Vermiform appendix (tissue), 1 donor: ENCODE measurements around a stretch of chr2.

GRCh38 chr2:258630-259403 lies 5.0 kb downstream of the SH3YL1 start:
- PRO-cap, result no peak

DNA sequence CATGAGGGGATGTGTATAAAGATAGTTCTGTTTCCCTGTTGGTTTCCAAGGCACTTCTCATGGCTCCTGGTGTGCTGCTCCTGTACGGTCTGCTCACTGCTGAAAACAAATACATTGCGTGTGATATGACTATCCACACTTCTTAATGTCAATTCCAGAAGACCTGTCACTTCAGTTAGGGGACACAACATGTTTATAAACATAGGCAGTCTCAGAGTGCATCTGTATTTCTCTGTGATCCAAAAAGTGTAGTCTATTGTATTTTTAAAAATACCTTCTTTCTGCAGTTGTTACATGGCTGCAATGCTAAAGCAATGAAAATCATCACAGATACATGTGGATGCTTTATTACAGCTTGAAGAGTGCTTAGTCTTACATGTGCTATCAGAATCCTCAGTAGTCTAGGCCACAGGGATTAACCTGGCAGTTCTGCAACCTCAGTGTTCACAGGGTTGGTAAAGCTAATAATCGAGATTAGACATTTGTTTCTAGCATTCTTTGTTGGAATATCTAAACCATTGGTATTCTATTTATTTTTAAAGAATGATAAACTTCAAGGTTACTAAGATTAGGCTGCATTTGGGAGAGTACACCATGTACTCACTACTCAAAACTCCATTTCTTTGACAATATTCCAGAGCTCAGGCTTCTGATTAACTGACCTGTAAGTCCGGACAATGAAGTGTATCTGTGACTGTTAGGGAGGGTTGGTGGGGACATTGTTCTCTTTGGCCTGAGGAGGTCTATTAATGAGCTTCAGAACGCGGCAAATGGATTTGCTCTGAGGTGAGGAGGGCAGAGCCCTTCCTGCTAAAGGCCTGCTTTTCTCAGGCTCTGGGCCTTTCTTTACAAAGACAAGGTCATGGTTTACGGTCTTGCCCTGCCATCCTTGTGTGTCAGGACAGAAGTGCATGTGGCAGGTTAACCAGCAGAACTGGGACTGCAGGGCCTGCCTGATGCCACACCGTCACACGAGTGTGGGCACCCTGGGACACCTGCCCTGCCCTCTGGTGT lies 7.5 kb downstream of the ALKAL2 start:
- PRO-cap, result no peak

DNA sequence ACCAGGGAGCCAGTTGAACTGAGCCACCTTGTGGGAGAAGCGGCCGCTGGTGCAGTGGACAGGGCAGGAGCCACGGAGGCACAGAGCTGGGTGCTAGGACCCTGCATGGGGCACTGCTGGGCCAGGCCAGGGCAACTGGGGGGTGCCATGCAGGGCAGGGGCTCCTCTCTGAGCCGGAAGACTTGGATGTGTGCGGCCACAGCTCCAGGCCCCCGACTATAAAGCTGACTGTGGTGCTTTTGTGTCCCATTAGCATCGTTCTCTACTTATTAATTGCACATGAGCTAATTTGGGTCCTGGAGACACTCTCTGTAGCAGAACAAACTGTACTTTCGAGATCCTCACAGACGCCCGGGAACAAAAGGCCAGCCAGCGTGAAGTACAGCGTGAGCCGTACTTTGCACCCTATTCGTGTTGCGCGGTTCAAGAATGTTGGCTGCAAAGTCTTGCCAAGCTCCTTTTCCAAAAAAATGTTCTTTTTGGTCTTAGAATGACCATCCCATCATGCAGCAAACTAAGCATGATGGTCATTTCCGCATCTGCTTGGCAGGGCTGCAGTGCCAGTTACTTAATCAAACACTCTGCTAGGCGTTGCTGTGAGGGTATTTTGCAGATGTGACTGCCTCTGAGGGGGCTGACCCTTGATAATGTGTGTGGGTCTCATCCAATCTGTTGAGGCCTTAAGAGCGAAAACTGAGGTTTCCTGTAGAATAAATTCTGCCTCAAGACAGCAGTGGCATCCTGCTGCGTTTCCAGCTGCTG lies 152.1 kb upstream of the ALKAL2 start:
- PRO-cap, result no peak

DNA sequence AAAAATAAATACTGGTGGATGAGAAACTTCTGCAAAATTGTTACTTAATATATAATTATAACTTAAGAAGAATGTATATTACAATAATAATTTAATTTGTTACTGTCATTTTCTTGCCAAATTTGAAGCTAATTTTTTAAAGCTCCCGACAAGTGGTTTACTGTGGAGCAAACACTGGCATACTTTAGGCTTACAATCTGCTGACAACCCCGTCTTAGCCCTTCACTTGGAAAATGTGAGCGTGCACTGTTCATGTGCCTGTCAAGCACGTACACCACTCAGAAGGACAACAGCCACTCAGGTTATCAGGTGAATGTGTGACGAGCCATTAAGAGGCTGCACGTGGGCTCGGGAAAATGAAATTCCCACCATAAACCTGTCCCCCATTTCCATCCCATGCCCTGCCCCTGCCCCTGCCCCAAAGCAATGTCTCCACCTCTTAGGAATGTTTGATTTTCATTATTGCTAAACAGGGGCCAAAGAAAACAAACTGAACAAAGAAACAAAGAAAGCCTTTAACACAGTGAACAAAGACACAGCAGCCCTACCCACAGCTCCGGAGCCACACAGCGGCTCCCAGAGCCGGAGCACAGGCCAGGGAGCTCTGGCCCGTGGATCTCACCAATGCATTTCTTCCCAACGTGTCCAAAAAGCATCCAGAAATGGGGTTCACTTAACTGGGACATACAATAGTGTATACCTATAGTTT lies 90.6 kb downstream of the TMEM18 start:
- PRO-cap, result no peak

- PRO-cap, result no peak
These were observed 219.6 kb downstream of the SNTG2 start for GRCh38 chr2:1170122-1170811.

GRCh38 chr2:1448782-1449195 lies 35.5 kb downstream of the TPO start:
- PRO-cap, result no peak

- PRO-cap, result no peak
These were observed 150.5 kb downstream of the PXDN start for GRCh38 chr2:1593904-1594204.

GRCh38 chr2:1604844-1605510 lies 139.3 kb downstream of the PXDN start:
- PRO-cap, result no peak

DNA sequence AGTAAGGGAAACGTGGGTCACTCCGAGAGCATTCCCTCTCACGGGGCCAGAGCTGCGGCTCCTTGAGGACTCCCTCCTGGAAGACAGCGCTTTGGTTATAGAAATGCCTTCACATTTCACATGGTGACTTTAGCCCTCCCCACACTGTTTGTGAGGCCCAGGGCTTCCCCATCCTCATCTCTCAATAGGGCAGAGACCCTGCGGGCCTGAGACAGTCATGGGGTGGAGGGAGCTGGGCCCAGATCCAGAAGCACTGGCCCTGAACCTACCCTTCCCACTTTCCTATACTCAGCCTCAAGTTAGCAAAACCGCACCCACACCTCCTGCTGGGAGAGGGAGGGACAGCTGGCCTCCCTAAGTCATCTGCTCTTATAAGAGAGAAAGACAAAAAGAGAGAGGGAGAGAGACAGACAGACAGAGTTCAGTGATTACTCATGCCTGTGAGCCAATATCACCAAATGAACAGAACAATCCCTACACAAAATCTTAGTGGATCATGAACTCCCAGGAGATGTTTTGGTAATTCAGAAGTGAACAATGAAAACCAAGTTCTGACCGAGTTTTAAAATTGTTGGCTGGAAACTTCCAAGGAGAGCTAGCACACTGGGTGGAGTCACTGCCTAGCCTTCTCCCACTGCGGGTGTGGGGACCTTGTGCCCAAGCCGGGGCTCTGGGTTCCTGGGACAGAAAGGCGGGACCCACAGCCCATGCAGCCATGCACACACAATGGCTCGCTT lies 130.6 kb downstream of the PXDN start:
- PRO-cap, result no peak

- PRO-cap, result no peak
These were observed 87.1 kb downstream of the PXDN start for GRCh38 chr2:1657061-1657797.

DNA sequence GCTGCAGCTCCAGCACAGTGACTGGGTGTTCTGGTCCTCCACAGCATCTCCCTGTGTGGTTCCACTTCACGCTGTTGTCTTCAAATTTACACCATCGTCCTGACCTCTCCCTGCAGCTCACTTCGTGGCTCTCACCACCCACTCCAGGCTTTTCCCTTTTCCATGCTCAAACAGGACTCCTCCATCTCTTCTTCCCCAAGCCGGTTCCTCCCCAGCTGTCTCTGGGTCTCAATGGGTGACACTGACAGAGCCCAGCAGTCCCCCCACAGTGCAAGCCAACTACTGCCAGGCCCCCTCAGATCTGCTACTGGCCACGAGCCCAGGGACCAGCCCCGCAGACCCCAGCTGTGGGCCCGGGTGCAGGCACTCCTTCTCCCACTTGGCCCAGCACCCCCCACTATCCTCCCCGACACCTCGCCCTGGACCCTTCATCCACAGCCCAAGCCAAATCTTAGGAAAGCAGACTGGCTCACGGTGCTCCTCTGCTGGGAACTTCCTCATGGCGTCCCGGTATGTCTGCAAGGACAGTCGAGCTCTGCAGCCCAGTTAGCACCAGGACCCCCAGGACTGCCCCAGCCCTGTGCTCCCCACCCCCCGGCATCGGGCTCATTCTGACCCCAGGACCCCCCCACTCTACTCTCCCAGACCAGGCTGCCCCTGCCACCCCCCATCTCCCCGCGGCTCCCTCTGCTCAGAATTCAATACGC lies 86.0 kb downstream of the PXDN start:
- PRO-cap, result no peak

DNA sequence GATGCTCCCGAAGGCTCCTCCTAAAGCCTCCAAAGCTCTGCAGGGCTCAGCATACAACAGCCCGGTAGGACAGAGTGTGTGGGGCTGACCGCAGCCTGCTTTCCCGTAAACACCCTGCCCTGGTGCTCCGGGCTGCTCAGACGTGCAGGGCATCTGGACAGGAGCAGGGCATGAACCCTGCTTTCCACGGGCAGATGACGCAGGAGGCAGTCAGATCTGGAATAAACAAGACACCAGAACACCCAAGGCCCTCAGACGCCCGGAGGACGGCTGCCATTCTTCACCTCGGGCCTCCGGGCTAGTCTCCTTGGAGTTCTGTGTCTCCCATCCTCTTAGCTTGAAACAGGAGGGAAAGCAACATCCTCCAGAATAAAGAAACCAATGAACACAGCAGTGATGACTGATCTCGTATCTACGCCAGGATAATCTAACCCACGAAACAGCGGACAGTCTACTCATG lies 7.3 kb downstream of the PXDN start:
- PRO-cap, result no peak

DNA sequence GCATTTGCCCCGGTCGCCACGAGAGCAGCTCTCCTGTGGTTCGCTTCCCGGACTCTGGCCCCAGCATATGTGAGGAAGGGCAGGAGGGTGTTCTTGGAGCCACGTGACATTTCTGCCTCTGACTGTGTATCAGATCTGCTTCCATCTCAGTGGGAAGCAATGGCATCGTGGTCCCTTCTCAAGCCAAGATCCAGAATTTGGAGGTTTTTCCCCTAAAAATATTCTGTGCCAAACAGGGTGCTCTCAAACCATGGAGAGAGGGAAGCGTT lies 74.2 kb upstream of the PXDN start:
- PRO-cap, result no peak

DNA sequence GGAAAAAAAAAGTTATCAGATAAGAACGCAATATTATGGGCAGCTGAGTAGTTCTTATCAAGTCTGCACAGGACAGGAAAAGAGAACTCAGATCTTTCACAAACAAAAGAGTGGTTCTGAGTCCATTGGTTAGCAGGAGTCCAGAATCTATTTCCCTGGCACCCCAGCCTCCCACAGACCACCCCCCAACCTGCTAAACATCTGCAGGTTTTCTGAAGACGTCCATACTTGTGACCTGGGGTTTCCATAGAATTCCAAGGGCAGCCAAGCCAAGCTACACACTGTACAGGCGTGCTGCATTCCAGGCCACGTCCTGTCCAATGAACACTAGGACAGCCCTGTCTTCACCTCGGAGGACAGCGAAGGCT lies 167.0 kb upstream of the PXDN start:
- PRO-cap, result unidirectional peak, plus-strand start at position 250 of the sequence

DNA sequence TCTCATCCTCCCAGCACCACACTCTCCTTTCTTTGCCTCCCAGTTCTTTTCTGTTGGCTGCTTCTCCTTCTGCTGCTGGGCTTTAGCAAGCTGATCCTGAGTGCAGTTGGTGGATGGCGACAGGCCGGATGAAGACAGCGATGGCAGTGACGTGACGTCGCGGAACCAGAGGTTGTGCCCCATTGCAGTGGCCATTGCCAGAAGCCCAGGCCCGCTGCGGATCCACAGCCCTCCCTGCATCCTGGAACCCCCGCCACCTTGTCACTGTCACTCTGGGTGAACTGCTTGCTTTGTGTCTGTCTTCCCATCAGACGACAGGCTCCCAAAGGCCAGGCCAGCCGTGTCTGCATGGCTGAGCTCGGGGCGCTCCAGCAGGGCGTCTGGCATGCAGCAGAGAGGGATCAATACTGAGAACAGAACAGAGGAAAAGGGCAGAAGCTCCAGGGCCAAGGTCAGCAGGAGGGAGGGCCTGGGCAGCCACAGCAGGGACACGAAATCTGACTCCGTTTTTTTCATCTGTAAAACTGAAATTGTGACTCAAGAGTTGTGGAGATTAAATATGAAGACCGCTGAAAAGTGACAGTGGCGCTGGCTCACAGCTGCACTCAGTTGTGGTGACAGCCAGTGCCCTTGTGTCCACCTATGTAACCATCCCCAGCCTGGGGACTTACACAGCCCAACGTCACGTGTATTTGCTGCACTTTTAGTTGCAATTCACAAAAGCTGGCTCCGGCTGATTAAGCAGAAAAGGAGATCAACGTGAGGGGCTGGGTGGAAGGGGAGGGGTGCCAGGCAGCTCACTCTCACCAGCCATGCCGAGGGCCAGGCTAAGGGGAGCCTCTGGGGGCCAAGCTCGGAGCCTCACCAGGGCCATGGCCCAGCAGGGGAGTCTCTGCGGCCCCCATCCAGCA lies 74.9 kb downstream of the EIPR1 start:
- PRO-cap, result no peak

- PRO-cap, result no peak
These were observed 482 bp upstream of the EIPR1 start for GRCh38 chr2:3378164-3378436.

- PRO-cap, result no peak
These were observed 68.7 kb downstream of the TRAPPC12 start for GRCh38 chr2:3448246-3448567.

DNA sequence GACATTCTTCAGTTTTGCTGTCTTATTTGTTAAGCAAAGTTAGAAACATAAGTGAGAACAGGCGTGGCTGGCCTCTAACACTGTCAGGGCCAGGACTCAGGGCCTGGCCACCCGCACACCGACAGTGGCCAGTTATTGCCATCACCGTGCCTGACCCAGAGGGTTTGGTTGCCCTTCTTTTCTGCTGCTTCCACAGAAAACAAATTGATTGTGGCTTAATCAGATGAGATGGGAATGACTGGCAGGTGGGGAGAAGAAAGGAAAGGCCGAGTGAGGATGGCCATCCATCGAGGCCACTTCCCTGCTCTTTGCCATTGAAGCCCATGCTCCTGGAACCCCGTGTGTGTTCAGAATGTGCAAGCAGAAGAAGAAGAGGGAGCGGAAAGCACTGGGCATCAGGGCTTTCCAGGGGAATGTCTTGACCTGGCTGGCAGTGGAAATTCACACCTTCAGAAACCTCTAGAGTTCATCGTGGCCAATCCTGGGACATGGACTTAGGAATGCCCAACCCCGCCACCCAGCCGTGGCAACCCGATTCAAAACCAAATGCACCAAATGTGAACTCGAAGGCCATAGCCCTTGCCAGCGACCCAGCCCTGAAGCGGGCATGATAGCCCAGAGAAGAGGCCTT lies 69.6 kb downstream of the ADI1 start:
- PRO-cap, result no peak

DNA sequence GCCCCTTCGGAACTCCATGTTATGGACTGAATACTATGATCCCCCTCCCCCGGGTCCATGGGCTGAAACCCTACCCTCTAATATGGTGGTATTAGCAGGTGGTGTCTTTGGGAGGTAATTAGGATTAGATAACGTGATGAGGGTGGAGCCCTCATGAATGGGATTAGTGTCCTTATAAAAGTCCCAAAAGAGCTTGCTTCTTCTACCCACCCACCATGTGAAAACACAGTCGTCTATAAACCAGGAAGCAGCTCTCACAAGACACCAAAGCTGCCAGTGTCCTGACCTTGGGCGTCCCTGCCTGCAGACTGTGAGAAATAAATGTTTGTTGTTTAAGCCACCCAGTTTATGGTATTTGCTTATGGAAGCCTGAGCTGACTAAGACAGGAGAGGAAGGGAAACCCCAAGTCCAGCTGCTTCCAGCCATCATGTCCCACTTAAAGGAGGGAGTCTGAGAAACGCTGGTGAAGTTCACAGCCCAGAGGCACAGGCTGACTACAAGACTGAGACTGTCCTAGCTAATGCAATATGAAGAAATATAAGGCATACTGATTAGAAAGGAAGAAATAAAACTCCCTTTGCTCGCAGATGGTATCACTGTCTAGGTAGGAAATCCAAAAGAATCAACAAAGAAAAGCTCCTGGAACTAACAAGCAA lies 13.5 kb downstream of the ADI1 start:
- PRO-cap, result bidirectional peak, plus-strand start at position 445 of the sequence, minus-strand start at position 310 of the sequence

DNA sequence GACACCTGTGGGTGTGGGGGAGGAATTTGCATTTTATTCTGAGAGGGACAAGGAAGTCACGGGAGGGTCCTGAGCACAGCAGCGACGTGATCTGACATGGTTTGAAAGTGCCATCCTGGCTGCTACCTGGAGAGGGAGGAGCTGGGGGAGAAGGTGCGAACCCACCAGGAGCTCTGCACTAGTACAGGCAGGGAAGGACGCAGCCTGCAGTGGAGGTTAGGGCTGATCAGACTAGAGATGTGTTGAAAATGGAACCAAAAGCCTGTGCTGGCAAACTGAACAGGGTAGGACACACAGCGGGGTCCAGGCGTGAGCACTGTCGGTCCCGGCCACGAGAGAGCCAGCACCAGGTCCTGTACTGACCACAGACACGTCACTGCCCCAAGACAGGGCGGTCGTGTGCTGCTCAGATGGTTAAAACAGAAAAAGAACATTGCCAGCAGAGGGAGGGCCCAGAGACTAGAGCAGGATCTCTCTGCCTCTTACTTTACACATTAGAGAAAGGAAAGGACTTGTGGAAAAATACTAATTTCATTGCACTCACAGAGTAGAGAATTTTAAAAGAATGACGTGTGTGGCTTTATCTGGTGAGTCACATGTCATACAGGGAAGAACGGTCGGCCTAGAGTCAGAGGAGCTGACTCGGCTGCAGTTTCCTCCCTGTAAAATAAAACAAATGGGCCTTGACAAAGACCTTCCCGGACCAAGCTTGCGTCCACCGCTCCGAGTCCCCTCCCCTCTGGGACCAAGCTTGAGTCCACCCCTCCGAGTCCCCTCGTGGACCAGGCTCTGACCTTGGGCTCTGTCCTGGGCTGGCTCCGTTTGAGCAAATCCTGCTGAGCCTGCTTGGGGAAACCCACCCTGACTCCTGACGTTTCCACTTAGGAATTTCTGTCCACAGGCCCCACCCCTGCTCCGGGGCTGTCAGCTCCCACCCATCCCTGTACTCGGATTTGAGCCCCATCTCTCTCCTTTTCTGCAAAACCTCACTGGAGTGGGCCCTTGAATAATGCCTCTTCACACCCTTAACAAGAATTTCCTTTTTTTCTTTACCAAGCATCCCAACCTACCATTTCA lies 16.7 kb upstream of the ADI1 start:
- PRO-cap, result bidirectional peak, plus-strand start at position 610 of the sequence, minus-strand start at position 318 of the sequence; unidirectional peak, minus-strand start at position 824 of the sequence